ENCODE measurements around the genes SPZ1, RASGRF2, CKMT2 and EDIL3.

- RRBS, 2 experiments = no CpG with 5 or more reads among the region's 1 CpG
Observed at GRCh38 chr5:80319765-80320195, at the start of gene SPZ1. TSS of gene SPZ1 (plus strand) at chr5:80320002.

DNA sequence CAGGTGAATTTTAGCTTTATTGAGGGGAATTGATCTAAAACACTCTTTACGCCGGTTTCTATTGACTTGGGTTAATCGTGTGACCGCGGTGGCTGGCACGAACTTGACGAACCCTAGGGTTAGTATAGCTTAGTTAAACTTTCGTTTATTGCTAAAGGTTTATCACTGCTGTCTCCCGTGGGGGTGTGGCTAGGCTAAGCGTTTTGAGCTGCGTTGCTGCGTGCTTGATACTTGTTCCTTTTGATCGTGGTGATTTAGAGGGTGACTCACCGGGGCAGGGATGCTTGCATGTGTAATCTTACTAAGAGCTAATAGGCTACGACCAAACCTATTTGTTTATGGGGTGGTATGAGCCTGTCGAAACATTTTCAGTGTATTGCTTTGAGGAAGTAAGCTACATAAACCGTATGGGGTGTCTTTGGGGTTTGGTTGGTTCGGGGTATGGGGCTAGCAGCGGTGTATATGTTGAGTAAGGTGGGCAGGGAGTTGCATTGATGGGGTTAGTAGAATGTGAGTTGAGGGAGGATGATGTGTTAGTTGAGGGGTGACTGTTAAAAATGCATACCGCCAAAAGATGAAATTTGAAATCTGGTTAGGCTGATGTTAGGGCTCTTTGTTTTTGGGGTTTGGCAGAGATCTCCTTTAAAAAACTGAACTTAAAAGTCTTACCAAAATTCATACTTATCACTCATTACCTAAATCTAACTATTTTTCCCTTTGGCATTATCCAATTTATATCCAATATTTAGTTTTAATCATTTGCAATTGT is 2.5 kb upstream of the MSH3 start:
- RRBS, 2 experiments = no CpG with 5 or more reads among the region's 20 CpGs

- RRBS, 2 experiments = 94 to 97% methylated on average over 2 of the region's 9 CpGs
Observed at GRCh38 chr5:80754696-80755454, 100.1 kb upstream of the DHFR start.

DNA sequence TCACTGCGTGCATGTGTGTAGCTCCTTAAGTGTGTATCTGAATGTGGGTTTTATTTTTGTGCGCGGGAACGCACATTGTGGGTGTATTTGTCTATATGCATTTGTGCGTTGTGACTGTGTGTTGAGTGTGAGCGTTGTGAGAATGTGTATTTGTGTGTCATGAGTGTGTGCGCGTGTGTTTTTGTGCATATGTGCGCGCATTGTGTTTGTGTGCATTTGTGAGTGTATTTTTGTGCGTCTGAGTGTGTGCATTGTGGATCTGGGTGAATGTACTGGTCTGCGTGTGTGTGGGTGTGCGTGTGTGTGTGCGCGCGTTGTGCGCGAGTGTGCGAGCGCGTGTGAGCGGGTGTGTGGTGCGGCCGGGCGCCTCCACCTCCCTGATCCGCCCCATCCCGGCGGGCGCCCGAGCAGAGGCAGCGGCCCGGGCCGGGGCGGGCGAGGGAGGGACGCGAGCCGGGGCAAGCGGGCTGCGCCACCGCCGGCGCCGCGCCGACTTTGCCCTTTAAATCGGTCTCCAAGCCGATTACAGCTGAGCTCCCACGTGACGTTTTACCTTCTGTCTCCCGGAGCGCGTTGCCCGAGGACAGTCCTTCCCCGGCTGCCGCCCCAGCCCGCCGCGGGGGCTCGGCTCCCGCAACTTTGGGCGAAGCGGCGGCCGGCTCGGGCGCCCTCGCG is at the start of gene RASGRF2:
TSS of gene RASGRF2 (plus strand) at position 586 of the 675 bp plus-strand sequence.
- RRBS, 2 experiments = 79 to 85% methylated on average over 24 of the region's 69 CpGs

DNA sequence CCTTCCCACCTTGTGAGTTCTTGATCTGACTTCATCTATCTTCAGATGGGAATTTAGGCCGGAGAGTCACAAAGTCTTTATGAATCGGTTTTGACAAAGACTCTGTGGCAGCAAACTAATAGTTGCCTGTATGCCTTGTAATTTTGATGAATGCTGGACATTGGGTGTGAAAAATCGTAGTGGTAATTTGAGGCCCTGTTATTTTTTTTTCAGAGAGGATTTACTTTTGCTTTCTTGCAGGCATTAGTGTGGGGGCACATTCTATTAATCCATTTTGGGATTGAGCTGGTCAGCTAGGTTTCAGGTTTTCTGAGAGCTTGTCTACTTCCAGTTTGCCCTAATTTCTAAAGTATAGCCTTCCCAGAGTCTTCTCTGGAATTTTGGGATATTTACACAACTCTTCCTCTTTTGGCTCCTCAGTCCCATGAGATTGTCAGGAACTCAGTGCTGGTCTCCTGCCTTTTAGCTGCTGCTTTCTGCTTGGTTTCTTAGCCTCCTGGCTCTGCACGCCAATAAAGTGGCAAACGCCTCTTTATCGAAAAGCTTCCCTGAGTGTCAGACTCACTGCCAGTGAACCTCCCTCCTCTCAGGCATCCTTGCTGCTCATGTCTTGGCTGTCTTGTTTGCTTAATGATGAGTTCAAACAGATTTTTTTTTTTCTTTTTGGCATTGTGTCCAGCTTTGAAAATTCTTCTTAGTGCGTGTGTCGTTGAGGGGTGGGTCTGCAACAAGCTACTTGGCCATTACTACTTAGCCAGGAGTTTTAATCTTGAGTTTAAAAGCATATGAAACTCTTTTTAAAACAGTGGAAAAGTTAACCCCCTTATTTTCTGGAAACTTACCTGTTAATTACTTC is 14.7 kb downstream of the RASGRF2 start:
- RRBS, 2 experiments = no CpG with 5 or more reads among the region's 8 CpGs

DNA sequence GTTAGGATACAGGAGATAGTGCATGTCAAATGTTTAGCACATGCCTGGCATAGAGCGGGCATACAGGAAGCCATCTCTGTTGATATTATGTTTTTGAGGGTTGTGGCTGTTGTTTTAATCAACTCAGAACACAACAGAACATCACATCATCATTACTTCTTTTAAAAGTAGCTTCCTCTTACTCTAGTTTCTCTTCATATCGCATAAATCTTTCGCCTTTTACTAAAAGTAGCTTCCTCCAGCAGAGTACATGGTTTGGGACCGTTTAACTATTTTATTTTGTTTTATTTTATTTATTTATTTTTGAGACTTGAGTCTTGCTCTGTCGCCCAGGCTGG is 27.7 kb upstream of the CKMT2 start:
- RRBS, 2 experiments = no CpG with 5 or more reads among the region's 5 CpGs

GRCh38 chr5:81212274-81212615 is 20.9 kb upstream of the CKMT2 start:
- RRBS, 2 experiments = no CpG with 5 or more reads among the region's 10 CpGs

GRCh38 chr5:81233054-81233692 is at the start of gene CKMT2:
TSS of gene CKMT2 (plus strand) at chr5:81233322.
- RRBS, 2 experiments = 85 to 91% methylated on average over 13 of the region's 29 CpGs

DNA sequence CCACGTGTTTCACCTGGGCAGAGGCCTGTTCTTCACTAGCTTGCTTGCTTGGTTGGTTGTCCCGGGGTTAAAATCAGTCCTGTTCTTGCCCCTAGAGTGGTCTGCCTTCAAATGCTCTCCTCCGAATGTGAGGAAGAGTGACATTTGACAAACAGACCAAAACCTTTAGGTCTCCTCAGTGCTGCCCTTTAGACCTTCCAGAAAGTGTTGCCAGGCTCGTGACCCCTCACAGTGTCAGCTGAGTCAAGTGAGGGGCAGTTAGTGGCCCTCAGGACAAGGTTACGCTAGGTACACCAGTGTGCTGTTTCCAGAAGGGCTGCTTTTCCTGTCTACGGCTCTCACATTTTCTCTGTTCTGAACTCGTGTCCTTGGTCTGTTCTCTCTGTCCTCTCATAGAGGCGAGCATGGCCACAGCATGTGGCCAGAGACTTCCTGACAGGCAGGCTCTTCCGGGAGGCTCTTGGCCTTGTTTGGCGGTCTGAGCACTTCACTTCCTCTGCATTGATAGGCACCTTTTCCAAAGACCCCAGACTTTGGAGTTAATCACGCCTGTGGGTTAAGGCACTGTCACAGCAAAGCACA is 1.0 kb downstream of the CKMT2 start:
- RRBS, 2 experiments = 82% methylated on average over 1 of the region's 11 CpGs; no CpG with 5 or more reads in 1 of the 2 experiments

DNA sequence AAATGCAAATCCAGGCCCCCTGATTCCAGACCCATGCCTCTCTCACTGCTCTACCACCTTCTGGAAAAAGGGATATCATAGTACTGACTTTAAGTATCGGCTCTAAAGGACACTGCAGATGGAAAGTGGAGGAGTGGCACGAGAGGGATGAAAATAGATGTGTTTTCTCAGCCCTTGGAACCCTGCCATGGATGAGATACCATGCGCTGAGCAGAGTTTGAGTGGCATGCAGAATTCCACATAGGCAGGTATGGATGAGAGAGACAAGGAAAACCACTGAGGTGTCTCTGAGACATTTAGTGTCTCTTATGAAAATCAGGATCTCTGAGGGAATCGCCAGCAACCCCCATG is 18.8 kb downstream of the CKMT2 start:
- RRBS, 2 experiments = no CpG with 5 or more reads among the region's 4 CpGs

DNA sequence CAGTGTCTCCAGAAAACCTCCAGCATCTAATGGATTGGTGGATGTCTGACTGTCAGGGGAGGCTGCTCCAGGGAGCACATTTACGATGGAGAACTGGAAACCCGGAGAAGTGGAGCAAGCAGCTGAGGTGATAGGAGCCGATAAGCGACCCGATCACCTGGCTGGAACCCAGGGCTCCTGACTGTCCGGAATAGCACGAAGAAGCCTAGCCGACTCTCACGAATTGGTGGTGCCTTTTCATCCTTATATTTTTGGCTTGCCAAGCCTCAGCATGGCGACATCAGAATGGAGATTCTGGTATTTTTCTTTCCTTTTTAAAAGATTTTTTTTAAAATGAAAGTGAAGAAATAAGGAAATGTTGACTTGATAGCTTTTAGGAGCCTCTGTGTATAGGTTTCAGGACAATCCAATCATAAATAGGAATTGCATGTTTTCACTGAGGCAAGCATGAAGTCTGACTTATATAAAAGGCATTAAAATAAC is 601 bp upstream of the ACOT12 start:
- RRBS, 2 experiments = 29 to 51% methylated on average over 2 of the region's 10 CpGs

GRCh38 chr5:81422616-81423165 is 28.8 kb upstream of the ACOT12 start:
- RRBS, 2 experiments = no CpG with 5 or more reads among the region's 3 CpGs

DNA sequence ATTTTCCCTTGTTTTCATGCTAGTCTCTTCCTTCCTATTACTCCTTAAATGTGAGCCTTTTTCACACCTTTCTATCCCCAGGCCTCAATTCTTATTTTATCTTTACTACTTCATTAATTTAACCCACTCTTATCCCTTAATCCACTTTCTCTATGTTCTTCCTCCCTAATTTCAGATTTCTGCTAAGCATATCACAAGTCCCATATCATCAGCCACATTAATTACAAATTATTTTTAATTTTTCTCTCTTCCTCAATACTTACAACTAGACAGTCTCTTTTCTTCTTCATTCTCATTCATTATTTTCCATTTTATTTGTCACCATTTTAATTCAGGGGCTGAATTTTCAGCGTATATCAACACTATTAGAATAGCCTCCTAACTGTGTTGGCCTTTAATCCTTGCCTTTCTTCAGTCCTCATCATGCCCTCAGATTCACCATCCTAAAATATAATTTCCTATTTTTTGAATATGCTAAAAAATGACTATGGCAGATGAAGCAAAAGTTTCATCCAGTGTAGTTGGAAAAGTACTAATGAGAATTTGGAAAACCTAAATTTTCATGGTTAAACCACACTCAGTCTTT is 142.8 kb downstream of the SSBP2 start:
- RRBS, 2 experiments = no CpG with 5 or more reads among the region's 1 CpG

- RRBS, 2 experiments = no CpG with 5 or more reads among the region's 16 CpGs
Observed at GRCh38 chr5:81615958-81616327, 135.0 kb downstream of the SSBP2 start.

- RRBS, 2 experiments = no CpG with 5 or more reads among the region's 1 CpG
Observed at GRCh38 chr5:81632396-81633278, 118.3 kb downstream of the SSBP2 start.

GRCh38 chr5:82334791-82335263 is 56.7 kb upstream of the RPS23 start:
- RRBS, 2 experiments = no CpG with 5 or more reads among the region's 4 CpGs

- RRBS, 2 experiments = no CpG with 5 or more reads among the region's 9 CpGs
Observed at GRCh38 chr5:83474971-83475345, 3.4 kb downstream of the VCAN start.

DNA sequence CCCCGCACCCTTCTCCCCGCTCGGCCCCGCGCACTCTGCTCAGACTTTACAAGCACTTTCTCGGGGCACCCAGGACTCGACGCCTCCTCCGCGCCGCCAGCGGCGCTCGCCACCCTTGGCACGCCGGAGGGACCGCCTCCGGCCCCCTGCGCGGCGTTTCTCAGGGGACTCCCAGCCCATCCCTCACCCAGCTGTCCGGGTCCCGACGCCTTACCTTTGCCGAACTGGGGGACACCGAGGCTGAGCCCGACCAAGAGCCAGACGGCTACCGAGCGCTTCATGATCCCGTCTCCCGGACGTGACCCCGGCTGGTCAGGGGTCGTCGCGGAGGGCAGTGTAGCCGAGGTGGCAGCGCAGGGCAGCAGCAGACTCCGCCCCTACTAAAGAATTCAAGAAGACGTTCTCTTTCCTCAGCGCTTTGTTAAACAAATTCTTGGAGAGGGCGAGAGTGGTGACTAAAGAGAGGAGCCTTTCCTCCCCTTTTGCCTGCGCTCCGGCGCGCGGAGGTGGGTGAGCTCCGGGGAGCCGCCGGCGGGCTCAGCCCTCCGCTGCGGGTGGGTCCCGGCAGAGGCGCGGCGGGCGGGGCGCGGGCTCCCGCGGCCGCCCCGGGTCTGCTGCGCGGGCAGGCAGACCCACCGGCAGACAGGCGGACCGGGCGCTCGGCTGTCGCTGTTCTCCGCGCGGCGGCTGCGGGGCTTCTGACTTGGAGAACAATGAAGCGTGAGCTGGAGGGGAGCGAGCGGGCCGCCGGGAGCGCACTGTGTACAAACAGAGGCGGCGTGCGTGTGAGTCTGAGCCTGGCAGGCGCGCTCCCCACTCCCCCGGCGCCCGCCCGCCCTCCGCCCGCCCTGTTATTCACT is at the start of gene EDIL3:
TSS of gene EDIL3 (minus strand) at position 787 of the 860 bp plus-strand sequence.
- RRBS, 2 experiments = 3 to 5% methylated on average over 49 to 56 of the region's 95 CpGs

DNA sequence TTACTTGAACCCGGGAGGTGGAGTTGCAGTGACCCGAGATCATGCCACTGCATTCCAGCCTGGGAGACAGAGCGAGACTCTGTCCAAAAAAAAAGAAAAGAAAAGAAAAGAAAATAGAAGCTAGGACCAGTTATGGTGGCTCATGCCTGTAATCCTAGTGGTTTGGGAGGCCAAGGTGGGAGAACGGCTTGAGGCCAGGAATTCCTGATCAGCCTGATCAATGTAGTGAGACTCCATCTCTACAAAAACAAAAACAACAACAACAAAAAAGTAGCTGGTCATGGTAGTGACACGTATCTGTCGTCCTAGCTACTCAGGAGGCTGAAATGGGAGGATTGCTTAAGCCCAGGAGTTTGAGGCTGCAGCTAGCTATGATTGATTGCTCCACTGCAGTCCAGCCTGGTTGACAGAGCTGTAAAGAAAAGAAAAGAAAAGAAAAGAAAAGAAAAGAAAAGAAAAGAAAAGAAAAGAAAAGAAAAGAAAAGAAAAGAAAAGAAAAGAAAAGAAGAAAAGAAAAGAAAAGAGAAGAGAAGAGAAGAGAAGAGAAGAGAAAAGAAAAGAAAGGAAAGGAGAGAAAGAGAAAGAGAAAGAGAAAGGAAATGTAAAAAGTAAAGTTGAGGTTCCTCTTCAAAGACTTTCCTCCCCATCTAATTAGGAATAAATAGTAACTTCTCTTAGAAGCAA is 154.4 kb upstream of the EDIL3 start:
- RRBS, 2 experiments = no CpG with 5 or more reads among the region's 6 CpGs

All from Panc1 (cell line).